Jurkat, Clone E6-1 (cell line): ENCODE measurements around a stretch of chr10.

DNA sequence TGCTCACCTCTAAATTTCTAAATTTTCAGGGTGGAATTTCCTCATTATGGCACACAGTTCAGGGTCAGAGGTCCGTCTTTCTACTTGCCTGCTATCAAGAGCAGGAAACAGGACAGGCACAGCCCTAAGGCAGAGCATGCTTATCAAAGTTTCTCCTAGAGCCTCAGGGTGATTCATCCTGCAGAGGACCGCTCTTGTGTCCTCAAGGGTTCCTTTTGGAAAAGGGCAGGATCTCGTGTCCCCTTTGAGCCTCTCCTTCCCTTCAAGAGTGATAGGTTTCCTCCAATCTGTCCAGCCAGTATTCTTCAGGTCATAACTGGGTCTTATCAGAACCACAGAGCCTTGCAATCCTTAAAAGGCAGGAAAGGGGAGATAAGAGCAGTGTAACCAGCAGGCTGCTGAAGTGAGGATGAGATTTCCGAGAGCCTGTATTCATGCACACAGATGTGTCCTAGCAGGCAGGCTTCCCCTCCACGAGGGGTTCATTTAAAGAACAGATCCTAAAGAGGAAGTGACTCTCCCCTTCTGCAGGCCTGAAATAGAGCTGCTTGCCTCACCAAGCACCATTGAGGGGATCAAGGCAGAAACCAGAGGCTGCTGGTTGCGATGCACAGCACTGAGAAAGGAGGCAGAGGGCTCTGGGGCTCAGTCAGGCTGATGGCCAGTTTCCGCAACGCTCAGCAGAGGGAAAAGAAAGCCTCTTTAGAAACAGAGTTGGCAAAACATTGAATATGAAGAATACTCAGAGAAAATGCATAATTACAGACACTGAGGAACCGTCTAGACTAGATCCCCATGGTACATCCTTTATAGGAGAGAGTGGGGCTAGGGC lies 90.5 kb upstream of the SVIL start:
- RRBS: no CpG with 5 or more reads among the region's 9 CpGs

GRCh38 chr10:29734516-29735573 lies 100.1 kb upstream of the SVIL start:
- RRBS: 1% methylated on average over 27 of the region's 81 CpGs

DNA sequence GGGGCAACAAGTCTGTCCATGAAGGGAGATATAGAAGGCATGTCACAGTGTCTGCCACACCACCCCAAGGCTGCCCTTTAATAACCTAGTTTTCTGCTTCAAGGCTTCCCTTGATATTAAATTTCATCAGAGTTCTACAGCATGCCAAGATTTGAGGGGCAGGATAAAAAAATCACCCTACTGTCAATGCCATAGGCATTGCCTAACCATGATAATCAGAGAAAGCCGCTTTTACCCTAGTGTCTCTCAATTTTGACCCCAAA lies 170.6 kb upstream of the SVIL start:
- RRBS: no CpG with 5 or more reads among the region's 1 CpG

DNA sequence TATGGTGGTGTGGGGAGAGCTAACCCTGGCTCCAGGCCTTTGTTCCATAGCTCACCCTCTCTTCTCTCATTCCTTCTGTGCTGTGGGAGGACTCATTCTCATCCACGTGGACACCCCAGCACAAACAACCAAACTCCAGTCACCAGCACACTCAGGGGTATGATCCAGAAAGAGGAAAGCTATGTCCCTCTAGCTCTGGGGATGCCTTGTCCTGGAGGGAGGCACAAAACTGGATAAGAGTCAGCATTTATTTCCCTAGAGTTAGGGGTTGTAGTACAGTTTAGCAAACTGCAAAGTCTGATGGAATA lies 196.0 kb upstream of the SVIL start:
- RRBS: no CpG with 5 or more reads among the region's 1 CpG

GRCh38 chr10:30000687-30001761 lies 58.4 kb downstream of the JCAD start:
- RRBS: no CpG with 5 or more reads among the region's 14 CpGs

- RRBS: no CpG with 5 or more reads among the region's 18 CpGs
These were observed 1.2 kb downstream of the MAP3K8 start for GRCh38 chr10:30435144-30435617.

GRCh38 chr10:30453635-30454193 lies 19.7 kb downstream of the MAP3K8 start:
- RRBS: no CpG with 5 or more reads among the region's 7 CpGs

- RRBS: 100% methylated on average over 1 of the region's 14 CpGs
These were observed 45.7 kb downstream of the LYZL2 start for GRCh38 chr10:30583736-30584334.

- RRBS: no CpG with 5 or more reads among the region's 10 CpGs
These were observed 134.3 kb upstream of the LYZL2 start for GRCh38 chr10:30763893-30764245.

GRCh38 chr10:30813685-30814476 lies 184.3 kb upstream of the LYZL2 start:
- RRBS: no CpG with 5 or more reads among the region's 1 CpG

- RRBS: no CpG with 5 or more reads among the region's 13 CpGs
These were observed 188.5 kb upstream of the LYZL2 start for GRCh38 chr10:30817908-30818668.

DNA sequence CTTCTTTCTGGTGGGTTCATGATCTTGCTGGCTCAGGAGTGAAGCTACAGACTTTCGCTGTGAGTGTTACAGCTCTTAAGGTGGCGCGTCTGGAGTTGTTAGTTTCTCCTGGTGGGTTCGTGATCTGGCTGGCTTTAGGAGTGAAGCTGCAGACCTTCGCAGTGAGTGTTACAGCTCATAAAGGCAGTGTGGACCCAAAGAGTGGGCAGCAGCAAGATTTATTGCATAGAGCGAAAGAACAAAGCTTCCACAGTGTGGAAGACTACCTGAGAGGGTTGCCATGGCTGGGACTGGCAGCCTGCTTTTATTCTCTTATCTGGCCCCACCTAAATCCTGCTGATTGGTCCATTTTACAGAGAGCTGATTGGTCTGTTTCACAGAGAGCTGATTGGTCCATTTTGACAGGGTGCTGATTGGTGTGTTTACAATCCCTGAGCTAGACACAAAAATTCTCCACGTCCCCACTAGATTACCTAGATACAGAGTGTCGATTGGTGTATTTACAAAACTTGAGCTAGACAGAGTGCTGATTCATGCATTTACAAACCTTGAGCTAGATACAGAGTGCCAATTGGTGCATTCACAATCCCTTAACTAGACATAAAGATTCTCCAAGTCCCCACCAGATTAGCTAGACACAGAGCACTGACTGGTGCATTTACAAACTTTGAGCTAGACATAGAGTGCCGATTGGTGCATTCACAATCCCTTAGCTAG lies 129.6 kb downstream of the ZNF438 start:
- RRBS: no CpG with 5 or more reads among the region's 9 CpGs

DNA sequence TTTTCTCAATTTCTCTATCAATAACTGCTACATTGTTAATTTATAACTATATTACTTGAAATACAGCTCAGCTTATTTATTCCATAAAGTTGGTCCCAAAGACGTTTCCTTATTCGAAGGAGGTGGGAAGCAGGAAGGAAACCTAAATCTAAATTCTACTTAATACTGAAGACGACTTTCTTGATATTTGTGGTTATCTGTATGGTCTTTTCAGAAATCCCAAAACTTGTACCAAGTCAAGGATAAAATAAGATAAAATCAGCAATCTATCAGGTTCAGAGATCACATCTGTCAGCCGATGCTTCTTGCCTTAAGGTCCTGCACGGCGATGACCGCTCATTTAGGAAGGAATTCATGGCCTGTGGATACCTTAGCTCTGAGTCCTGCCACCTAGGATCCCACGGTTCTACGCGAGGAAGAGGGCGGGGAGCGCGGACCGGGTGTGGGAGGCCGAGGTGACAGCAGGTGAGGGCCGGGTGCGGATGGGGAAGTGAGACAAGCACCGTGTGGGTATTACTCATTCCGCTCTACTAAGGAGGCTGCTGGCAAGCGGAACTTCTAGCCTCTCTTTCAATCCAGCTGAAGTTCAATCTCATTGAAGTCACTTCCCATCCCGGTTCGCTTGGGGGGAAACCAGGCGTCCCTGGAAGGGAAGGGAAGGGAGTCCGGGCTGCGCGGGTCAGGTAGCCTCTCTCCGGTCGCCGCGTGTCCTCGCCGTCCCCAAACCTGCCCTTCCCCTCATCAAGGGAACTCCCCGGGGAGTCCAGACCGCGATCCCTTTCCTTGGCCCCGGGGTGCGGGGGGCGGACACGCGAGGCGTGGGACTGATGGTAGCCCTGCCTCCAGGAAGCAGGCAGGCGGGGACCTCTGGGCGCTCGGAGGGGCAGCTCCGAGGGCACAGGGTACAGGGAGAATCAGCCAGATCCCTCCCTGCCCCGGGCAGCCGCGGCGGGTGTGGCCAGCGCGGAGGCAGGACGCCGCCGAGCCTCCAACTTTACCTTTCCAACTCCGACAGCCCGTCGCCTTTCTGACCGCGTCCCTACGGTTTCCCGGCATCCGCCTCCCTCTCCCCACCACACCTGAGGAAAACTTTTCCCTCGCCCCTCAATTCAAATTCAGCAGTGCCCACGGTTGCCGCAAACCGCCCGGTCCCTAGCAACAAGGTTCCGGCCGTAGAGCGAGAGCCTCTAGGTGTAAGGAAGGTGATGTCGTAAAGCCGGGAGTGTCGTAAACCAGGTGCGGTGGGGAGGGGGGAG lies 690 bp upstream of the ZEB1 start:
- RRBS: 2% methylated on average over 25 of the region's 74 CpGs

DNA sequence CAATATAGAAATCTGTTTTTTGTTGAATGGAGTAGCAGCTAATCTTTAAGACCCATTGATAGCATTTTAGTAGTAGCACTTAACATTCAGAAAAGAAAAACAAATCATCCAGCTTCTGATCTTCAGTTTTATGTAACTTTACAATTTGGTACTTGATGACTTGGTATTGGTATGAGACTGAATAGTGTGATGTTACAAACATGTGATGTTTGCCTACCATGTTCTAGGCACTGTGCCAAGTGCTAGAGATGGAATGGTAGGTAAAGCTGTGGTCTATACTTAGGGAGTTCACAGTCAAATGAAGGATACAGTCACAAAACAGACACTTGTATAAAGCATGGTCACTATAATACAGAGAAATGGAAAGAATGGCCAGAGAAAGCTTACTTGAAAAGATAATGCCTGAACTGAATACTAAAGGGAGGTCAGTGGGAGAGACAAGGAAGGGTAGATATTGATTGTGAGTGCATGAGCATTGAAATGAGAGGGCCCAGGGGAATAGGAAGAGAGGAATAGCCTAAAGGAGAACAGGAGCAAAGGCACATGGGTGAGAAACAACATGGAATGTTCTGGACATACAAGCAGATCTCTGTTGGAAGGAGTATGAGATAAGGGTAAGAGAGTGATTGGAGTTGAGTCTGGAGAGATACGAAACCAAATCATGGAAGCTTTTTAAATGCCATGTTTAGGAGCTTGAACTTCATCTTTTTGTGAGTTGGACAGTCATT lies 21.5 kb downstream of the ZEB1 start:
- RRBS: no CpG with 5 or more reads among the region's 1 CpG

DNA sequence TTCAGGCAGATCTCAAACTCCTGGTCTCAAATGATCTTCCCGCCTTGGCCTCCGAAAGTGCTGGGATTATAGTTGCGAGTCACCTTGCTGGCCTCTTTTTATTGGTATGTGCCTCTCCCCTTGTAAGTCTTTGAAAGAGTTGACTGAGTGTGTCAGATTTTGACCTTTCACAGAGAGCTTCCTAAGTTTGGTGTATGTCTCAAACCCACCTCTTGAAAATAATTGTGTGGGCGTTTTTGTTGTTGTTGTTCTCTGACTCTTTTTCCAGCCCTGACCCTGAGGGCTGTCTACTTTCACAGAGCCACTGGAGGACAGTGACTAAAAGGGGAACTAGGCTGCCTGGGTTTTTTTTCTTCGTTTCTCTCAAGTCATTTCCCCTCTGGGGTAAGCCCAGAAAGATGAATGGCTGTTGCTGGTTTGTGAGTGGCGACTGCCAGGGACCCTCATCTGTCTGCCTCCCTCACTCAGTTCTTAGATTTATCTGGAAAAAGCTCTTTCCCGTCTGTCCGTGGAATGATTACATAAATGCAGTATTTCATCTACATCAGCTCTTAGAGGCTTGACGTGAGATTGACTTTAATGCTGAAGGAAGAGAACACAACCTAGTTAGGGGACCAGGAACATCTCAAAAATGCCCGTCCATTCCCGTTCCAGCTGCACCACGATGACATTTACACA lies 262.9 kb downstream of the ZEB1 start:
- RRBS: no CpG with 5 or more reads among the region's 12 CpGs

GRCh38 chr10:31751313-31752019 lies 177.2 kb downstream of the ARHGAP12 start:
- RRBS: no CpG with 5 or more reads among the region's 14 CpGs

- RRBS: under 1% methylated on average over 18 of the region's 48 CpGs
These were observed 168.9 kb downstream of the ARHGAP12 start for GRCh38 chr10:31759661-31760243.

- RRBS: no CpG with 5 or more reads among the region's 3 CpGs
These were observed 167.4 kb downstream of the ARHGAP12 start for GRCh38 chr10:31761236-31761626.

DNA sequence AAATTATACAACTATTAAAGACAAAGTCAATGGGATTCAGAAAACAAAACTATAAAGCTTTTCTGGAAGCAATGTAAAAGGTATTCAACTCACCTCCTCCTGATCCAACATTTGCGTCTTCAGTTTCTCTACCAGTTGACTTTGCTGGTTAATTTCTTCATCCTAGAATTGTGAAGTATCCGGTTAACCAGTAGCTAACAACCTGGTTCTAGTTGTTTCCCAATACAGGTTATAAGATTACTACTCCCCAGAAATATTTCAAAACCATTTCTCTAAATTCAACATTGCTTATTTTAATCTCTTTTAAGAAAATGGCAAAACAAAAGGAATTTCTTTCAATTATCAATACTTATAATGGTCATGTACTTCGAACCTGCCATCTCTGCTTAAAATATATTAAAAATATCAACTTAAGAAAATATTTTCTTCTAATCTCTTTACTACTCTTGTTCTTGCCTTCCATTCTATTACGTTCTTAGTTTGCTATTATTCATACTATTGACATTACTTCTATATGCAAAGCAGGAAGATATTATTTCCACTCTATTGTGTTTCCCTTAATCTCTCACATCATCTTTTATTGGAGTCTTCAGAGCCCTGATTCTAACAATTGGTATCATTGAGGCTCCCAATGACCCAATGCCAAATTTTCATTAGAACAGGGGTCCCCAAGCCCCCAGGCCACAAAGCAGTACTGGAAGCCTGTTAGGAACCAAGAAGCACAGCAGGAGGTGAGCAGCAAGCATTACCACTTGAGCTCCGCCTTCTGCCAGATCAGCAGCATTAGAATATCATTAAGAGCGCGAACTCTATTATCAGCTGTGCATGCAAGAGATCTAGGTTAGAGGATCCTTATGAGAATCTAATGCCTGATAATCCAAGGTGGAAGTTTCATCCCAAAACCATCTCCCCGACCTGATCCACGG lies 23.3 kb downstream of the KIF5B start:
- RRBS: no CpG with 5 or more reads among the region's 9 CpGs

- RRBS: no CpG with 5 or more reads among the region's 3 CpGs
These were observed 58.3 kb upstream of the KIF5B start for GRCh38 chr10:32114444-32115005.